ENCODE results near the gene COTL1.

DNA sequence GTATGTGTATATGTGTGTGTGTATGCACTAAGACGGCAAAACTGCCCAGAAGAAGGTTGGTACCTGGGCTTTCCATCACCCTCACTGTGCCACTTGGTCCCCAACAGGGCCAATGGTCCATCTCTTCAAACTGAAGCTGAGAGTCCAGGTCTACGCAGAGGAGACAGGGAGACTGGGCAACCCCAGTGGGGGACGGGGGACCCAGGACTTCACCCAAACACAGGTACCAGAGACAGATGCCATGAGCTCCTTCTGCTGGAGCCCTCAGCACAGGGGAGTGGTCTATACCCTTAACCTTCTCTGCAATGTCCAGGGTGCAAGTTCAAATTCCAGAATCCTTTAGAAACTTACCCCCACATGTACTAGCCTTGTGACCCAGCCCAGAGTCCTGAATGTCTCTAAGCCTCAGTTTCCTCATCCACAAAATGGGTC is 21.9 kb downstream of the COTL1 start:
- PRO-cap, result no peak

DNA sequence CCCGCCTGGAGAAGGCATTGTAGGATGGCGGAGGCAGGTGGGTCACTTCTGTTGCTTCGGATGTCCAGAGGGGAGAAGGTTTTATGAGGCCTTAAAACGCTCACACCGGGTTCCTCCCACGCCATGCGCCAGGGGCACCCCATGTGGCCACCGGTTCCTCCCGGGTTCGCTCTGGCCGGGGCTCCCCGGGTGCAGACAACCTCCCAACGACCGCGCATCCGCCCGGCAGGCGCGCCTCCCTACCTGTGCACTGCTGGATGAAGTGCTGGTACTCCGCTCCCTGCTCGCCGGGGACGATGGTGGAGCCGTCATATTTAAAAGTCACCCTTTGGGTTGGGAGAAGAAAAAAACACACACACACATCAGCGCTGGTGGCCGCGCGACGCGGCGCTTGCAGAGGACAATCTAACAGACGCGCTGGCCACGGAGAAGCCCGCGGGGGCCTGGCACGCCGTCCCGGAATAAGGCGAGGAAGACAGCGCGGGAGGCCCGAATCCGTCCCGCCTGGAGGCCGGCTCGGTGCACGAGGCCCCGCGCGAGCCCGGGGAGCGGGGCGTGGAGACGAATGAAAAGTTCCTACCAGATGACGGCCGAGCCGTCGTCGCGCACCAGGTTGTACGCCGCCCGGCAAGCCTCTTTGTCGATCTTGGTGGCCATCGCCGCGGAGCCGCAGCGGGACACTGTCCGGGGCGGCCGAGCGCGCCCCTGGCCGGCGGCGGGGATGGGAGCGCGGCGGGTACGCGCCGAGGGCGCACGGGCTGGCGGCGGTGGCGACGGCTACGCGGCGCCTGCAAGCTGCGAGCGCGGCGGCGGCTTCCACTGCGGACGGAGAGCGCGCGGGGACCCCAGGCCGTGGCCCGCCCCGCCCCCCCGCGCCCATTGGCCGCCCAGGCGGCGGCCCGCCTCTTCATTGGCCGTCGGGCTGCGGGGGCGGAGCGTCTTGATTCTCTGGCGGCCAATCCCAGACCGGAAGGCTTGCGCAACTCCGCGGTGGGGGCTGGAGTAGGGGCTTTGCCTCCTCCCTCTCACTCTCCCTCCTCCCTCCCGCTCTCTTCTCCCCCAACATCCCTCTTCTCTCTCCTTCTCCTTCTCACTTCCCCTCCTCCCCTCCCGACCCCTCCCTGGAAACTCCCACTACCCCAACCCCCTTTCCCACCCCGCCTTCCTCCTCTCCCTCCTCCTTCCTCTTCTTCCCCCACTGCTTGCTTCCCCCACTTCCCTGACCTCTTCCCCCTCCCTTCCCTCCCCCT is at the start of gene COTL1:
TSS of gene COTL1 (minus strand) at position 821 of the 1,250 bp plus-strand sequence.
- PRO-cap, result no peak

DNA sequence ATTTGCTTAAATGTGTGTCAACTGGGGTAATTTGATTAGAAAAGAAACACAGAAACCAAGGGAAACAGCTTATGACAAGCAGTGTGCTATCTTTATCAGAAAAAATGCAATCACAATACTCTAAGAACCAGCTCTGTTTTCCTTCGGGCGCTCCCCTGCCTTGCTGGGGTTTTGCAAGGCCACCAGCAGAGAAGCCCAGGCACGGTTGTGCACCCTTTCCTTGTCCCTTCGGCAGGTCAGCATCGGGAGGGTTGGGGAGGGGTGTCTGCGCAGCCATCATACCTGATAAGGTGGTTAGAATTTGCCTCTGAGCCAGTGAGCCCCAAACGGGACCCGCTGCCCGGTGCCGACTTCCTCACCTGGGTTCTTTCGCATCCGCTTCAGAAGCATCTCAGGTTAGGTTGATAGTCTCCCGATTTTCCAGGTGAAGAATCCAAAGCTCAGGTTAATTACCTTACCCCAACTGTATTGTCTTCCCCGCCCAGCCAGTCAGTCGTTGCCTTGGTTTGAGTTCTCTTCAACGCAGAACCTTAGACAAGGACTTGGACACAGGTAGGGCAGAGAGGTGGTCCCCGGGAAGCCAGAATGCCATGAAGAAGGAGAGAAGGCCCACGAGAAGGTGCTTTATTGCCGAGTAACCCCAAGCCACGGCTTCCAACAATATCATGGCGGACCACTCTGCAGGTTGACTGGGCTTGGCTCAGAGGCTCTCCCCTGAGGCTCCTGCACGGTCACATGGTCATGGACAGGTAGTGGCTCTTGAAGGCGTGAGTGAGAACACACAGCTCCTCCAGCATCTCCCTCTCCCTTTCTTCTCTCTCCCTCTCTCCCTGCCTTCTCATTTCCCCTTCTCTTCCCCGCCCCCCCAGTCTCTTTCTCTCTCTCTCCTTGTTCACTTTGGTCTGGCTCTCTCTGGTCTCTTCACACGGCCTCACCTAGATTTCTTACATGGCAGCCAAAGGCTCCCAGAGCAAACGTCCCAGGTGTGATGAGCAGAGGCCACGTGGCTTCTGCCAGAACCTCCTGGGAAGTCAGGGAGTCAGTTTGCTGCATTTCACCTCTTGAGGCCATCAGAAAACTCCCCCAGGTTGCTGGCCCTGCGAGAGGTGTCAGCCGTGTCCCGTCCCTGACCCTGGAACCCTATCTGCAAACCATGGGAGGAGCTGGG is 19.9 kb downstream of the KLHL36 start:
- PRO-cap, result no peak

DNA sequence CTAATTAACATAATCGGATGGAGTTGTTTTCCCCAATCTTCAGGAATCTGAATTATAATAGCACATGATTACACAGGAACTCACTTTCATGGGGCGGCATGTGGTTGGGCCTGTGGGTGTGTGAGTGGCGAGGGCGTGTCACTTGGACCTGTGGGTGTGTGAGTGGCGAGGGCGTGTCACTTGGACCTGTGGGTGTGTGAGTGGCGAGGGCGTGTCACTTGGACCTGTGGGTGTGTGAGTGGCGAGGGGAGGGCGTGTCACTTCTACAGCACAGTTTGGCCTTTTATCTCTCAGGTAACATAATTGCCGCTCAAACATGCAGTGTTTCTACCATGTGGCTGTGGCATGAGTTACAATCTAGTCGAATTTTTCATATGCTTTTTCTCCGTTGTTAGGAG is 36.1 kb downstream of the USP10 start:
- PRO-cap, result no peak

DNA sequence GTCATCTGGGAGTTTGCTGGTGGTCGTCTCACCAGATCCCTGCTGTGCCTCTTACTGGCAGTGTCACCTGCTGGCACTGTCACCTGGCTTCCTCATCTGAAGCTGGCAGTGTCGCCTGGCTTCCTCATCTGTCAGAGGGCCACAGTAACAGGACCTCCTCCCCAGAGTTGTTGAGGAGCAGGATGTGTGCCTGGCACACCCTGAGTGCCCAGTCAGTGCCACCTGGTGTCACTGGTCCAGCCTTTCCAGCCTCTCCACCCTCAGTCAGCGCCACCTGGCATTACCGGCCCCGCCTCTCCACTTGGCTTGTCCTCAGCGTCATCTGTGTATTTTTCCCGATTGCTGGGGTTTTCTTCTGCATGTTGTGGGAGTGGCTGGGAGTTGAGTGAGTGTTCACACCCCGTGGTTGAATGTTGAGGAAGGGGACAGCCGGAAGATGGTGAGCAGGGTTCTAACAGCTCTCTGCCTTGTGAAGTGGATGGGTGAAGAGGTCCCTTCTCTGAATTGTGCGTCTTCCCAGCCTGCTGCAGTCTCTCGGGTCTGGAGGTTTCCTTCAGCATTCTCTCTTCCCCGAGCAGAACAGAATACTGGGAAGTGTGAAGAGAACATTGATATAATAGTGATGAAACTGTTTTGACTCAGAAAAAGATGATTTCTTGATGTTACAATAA is 38.0 kb downstream of the USP10 start:
- PRO-cap, result no peak

GRCh38 chr16:84751331-84751856 is 51.6 kb downstream of the USP10 start:
- PRO-cap, result no peak

DNA sequence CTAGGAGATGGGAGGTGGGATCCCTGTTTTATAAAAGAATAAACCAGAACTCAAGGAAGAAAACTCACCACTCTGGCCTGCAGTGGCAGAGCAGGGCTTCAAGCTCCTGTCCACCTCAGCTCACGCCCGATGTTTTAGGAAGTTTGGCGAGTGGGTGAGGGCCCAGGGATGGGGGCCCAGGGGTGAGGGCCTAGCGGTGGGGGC is 43.8 kb upstream of the CRISPLD2 start:
- PRO-cap, result no peak

DNA sequence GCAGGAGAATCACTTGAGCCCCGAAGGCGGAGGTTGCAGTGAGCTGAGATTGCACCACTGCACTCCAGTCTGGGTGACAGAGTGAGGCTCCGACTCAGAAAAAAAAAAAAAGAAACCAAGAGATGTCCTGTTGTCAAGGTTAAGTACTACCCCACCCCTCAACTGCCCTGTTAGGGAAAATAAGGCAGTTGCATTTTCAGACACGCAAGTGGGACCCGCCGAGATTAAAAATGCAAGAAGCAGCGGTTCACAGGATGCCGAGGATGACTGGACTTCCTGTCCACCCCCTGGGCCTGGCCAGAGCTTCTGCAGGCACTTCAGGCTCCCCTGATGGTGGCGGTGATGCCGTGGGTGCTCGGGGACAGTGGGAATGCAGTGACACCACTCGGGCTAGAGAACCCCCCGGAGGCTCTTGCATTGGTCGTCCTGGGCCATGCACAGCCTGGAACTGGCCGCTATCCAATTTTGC is 13.6 kb upstream of the CRISPLD2 start:
- PRO-cap, result unidirectional peak, plus-strand start at position 199 of the sequence

- PRO-cap, result no peak
Observed at GRCh38 chr16:84825000-84825429, 5.2 kb downstream of the CRISPLD2 start.

DNA sequence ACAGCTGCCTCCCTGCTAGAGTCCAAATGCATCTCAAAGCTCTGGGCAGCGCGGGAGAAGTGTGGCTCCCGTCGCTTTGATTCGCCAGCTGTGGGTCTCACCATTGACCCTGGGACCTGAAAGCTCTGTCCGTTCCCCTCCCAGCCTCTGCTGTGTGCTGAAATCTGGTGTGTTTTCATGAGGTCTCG is 13.2 kb downstream of the CRISPLD2 start:
- PRO-cap, result no peak

- PRO-cap, result no peak
Observed at GRCh38 chr16:84898435-84898976, 78.7 kb downstream of the CRISPLD2 start.

DNA sequence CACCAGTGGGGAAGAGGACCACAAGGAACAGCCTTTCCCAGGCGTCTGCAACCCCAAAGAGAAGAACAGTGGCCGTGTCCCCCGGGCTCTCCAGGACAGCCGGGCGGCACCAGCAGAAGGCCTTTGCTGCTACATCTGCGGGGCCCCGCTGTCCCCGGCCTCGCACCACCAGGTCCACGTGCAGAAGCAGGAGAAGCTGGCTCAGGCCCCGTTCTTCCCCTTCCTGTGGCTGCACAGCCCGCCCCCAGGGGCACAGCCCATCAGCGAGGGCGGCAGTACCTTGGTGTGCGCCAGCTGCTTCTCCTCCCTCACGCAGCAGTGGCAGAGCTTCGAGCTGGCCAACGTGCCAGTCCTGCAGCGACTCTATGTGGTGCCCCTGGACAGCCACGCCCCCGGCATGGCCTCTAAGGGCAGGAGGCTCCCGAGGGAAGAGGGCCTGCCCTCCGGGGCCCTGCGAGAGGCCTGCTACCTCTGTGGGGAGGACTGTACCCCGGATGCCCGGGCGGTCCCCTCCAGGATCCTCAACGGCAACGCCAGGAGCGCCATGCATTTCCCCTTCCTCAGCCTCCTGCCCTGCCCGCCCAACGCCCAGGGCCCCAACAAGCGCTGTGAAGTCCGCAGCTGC is 58.3 kb upstream of the CIBAR2 start:
- PRO-cap, result no peak

GRCh38 chr16:85200168-85201025 is 88.1 kb upstream of the CIBAR2 start:
- PRO-cap, result no peak

- PRO-cap, result no peak
Observed at GRCh38 chr16:85309584-85309809, 197.2 kb upstream of the CIBAR2 start.

DNA sequence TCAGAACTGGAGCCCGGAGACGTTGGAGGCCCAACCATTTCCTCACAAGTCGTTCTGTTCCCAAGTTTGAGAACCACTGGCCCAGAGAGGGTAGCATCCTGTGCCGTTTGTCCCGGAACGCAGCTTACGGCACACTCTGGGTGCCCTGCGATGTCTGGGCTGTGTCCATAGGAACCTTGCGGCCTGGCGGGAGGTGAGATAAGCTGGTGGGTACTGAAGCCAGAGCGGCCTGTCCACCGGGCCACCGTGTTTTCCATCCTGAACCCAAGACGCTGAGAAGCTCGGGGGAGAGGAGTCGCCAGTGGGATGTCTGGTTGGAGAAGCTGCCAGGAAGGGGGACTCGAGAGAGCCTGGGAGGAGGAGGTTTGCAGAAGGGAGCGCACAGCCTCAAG is 211.1 kb upstream of the GSE1 start:
- PRO-cap, result no peak

DNA sequence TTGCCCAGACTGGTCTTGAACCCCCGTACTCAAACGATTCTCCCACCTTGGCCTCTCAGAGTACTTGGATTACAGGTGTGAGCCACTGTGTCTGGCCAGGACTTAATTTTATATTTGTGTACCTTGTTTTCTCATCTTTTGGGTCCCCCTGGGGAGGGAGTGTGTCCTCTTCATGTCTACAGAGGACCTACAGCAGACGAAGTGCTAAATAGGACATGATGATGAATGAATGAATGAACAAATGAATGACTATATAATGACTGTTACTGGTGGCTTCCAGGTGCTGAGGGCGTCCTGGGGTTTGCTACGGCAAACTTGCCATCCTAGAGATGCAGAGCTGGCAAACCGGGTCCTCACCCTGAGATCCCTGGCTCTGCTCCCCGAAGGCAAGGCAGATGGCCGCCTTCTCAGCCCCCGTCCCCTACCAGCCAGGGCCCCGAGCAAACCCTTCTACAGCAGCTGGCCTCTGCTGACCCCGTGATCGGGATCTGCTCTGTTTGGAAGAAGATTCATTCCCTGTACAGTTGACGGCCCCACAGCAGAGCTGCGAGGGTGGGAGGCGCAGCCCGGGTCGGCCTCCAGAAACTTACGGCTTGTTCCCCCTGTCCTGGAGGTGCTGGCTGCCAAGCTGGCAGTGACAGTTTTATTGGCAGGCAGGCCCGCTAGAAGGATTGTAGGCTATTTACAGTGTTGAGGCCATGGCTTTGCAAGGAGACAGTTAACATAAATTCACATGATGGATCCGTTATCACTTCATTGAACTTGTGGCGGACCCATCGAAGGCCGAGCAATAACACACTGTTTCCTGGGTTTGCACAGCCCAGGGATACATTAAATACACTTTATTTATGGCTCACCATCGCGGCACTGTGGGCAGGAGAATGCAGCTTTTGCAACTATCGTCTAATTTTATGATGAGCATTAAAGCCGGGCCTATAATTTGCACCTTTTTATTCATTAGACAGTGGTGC is 197.7 kb upstream of the GSE1 start:
- PRO-cap, result no peak

DNA sequence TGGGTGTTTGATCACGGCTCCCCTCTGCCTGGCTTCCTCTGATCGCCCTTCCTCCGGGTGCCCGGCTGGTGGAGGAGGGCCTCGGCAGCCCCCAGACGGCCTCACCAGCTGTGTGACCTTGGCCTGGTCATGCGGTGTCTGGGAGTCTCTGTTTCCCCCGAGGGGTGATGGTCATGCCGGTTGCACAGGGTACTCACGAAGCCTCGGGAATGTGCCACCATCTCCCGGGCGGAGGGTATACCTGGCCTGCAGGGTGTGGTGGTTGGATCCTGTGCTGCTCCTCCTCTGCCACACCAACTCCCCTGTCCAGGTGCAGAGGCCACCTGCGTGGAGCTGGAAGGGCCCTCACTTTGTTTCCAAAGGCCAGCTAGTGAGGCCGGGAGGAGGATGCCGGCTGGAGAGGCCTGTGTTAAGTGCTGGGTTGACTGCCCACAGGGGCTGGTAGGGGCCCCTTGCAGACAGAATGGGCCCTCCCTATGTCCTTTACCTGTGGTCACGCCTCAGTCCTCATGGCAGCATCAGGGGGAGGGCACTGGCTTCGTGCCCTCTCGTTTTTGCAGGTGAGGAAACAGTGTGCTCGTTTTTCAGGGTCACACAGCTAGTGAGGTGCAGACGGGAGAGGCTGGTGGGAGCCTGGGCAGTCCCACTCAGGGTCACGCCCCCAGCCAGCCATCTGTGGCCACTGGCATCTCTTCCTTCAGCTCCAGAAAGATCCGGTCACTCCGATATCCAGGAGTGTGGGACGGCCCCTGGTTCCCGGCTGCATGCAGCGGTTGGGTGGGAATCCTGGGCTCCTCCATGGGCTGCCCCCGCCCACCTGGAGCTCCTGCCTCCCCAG is 148.5 kb upstream of the GSE1 start:
- PRO-cap, result no peak

- PRO-cap, result no peak
Observed at GRCh38 chr16:85488160-85488788, 124.8 kb upstream of the GSE1 start.

- PRO-cap, result no peak
Observed at GRCh38 chr16:85491938-85492827, 120.9 kb upstream of the GSE1 start.

GRCh38 chr16:85497776-85498505 is 115.2 kb upstream of the GSE1 start:
- PRO-cap, result no peak

All from NALM6 (cell line).